Calu3 (cell line): ENCODE measurements around the gene KATNAL2.

DNA sequence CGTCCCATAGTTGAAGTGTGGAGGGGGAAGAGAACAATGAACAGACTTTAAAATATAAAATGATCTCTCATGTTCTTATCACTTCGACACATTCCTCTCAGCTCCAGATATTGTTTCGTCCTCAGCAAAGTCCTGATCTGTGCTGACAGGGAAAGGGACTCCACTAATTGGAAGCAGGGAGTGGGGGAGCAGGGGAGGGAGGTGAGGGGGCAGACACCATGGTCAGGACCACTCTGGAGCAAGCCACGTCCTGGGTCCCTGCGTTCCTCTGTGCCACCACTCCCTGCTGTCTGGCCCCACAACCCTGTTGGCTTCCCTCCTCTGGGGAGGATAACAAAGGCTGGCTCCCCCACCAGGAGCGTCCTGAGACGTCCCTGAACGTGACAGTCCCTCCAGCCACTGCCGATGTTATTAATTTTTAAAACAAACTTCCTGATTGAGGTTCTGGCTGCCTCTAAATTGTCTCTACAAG, 257.2 kb downstream of the SETBP1 start:
- PRO-cap: no peak

DNA sequence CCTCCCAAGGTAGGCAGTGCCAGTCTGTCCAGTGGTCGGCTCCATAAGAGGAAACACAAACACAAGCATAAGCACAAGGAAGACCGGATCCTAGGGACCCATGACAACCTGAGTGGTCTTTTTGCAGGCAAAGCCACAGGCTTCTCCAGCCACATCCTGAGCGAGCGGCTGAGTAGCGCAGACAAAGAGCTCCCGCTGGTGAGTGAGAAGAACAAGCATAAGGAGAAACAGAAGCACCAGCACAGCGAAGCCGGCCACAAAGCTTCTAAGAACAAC, 272.0 kb downstream of the SETBP1 start:
- PRO-cap: no peak

- PRO-cap: no peak
Measured at GRCh38 chr18:45254753-45255067, 360.6 kb upstream of the SLC14A2 start.

- PRO-cap: unidirectional peak, plus-strand start at chr18:45568222
Measured at GRCh38 chr18:45568017-45568415, 47.3 kb upstream of the SLC14A2 start.

GRCh38 chr18:45839322-45839684, 13.8 kb downstream of the SIGLEC15 start:
- PRO-cap: no peak

GRCh38 chr18:46019096-46019947, 52.2 kb upstream of the EPG5 start:
- PRO-cap: no peak

- PRO-cap: unidirectional peak, plus-strand start at chr18:46250737
Measured at GRCh38 chr18:46250211-46250846, 76.5 kb downstream of the C18orf25 start.

DNA sequence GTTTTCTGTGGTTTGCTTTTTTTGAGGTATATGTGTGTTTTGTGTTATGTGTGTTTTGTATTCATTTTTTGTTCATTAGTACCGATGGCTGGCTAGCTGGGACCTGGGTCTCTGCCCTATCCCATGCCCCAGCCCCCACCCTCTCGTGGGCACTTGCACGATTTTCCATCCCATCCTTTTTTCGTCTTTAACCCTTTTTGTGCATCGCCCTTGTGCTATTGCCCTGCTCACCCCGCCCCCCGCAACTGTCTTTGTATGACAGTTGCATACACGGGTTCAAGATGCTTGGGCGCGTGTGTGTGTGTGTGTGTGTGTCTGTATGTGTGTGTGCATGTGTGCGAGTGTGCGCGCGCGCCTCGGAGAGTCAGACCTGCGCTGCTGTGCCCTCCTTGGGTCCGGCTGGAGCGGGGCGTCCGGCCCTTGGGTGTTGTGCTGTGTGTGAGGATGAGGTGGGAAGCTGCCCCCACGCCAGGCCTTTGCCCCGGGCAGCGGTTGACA, 984 bp downstream of the RNF165 start:
- PRO-cap: no peak

GRCh38 chr18:46422487-46422976, 88.7 kb downstream of the RNF165 start:
- PRO-cap: no peak

- PRO-cap: no peak
Measured at GRCh38 chr18:46660922-46661453, 4.0 kb upstream of the LOXHD1 start.

- PRO-cap: bidirectional peak, plus-strand start at chr18:46917602, minus-strand start at chr18:46917454; unidirectional peak, minus-strand start at chr18:46917716
Measured at GRCh38 chr18:46917570-46917955, at the start of gene KATNAL2. Gene KATNAL2 (plus strand): TSS chr18:46917602.

- PRO-cap: no peak
Measured at GRCh38 chr18:46917956-46918647, 700 bp downstream of the KATNAL2 start.

GRCh38 chr18:47022953-47023313, 12.5 kb downstream of the ELOA2 start:
- PRO-cap: no peak

DNA sequence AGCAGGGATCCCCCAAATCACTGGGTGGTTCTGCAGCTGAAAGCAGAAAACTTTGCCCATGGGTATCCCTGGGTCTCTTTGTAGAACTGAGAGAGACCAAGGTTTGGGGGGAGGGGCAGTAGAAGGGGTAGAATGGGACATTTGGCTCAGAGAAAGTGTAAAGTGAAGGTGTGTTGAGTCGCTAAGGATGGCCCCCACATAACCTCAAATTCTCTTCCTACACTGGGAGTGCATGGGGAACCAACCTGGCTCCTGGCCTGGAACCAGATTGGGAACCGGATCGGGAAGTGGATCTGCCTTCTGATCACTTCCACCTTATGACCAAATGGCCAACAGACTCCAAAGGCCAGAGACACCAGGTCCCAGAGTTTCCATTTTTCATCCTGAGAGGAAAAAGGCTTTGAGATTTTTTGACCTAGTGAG, 171.6 kb upstream of the SKOR2 start:
- PRO-cap: no peak

GRCh38 chr18:47754310-47754688, 176.2 kb downstream of the SMAD2 start:
- PRO-cap: no peak

- PRO-cap: no peak
Measured at GRCh38 chr18:48135013-48135522, 204.6 kb upstream of the SMAD2 start.

DNA sequence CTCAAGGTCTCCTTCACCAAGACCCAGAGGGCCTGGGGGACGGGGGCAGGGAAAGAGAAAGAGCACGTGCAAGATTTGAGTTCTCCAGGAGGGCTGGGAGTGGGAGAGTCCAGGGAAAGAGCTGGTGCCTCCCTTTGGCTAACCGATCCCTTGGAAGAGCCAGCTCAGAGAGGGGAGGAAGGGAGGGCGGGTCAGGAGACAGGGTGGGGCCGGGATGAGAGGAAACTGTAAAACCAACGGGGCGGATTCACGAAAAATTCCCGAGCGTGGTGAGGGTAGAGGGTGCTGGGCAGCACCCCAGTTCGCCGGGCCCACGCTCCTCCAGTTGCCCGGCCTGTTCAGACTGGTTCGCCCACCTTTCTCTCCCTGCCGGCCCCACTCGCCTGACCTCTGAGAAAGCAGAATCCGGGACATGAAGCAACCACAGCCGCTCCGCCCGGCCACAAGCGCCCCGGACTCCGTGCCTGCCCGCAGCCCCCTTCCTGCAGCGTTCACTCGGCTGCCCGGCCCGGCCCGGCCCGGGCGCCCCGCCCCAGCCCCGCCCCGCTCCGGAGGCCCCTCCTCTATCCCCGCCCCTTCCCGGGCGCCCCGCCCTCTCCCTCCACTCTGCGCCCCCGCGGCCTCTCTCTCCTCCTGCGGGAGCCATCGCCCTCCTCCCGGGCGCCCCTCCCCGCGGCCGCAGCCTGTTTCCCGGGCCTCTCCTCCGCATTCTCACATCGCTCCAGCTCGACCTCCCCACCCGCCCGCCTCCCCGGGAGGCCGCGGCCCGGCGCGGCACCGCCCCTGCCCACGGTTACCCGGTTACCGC, 230.9 kb upstream of the SMAD2 start:
- PRO-cap: bidirectional peak, plus-strand start at position 604 of the sequence, minus-strand start at position 493 of the sequence

- PRO-cap: no peak
Measured at GRCh38 chr18:48167810-48168257, 237.4 kb upstream of the SMAD2 start.

DNA sequence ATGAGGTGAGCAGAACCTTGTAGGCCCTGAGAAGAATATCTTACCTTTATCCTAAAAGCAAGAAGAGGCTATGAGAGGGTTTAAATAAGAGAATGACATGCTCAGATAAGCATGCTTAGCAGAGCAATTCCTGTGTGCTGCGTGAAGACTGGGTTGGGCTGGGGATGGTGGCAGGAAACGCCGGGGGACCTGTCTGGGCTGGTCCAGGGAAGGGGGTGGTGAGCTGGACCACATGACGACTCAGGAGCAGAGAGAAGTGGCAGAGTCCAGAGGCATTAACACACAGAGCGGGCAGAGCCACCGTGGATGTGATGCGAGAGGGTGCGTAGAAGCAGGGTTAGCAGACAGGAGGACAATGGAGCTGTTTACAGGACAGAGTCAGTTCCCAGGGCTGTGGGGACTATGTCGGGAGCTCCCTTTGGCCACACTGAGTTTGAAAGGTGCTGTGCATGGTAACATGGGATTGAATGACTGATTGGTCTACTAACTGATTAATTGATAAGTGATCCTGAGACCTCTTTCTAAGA, 84.5 kb downstream of the ZBTB7C start:
- PRO-cap: no peak

GRCh38 chr18:48580632-48581248, 41.9 kb downstream of the CTIF start:
- PRO-cap: no peak